A673 (cell line): Measurements from ENCODE around the gene TDRD9.

GRCh38 chr14:103255477-103255855 lies 78.6 kb upstream of the EIF5 start:
- PRO-cap = no peak

DNA sequence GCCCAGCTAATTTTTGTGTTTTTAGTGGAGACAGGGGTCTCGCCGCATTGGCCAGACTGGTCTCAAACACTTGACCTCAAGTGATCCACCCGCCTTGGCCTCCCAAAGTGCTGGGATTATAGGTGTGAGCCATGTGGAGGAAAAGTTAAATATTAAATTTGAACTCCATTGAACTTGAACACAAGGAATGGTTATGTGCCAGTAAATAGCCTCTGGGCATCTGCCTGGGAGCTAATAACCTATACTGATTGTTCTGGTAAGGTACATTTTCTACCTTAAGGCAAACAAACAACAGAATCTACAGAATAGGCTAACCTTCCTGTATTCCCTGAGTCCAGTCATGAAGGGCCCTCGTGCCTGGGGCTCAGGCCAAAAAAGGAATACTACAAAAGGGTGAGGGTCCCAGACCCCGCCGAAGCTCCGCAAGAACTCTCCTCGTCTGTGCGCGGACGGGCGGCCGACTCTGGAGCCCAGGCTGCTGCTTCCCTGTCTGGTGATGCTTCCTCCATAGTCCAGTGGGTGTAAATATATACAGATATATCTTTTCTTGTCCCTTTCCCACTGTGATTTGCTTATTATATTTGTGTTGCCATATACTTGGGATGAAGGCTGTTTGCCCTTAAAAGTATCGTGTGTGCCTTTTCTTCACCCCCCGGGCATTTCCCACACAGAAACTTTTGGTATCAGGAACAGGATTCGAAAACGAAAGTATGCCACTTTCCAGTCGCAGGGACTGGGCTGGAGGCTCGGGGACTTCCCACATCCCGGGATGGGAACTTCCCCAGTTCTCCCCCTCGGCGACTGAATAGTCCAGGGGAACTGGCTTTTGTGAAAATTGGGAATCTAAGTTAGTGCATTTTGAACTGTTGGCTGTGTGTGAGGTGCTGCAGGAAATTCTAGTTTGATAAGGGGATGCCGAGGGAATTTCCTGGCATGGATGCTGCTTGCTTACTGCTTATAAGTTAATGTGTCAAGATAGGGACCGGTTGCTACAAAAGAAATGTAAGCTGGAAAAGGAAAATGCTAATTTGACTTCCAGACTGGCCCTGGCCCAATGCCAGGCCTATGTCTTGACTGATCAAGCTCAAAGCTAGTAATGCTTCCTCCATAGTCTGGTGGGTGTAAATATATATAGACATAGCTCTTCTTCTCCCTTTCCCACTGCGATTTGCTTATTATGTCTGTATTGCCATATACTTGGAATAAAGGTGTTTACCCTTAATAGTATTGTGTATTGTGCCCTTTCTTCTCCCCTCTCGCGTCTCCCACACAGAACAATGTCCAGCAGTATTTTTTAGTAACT lies 73.6 kb upstream of the EIF5 start:
- PRO-cap = bidirectional peak, plus-strand start at position 723 of the sequence, minus-strand start at position 665 of the sequence; unidirectional peak, minus-strand start at position 1,098 of the sequence

DNA sequence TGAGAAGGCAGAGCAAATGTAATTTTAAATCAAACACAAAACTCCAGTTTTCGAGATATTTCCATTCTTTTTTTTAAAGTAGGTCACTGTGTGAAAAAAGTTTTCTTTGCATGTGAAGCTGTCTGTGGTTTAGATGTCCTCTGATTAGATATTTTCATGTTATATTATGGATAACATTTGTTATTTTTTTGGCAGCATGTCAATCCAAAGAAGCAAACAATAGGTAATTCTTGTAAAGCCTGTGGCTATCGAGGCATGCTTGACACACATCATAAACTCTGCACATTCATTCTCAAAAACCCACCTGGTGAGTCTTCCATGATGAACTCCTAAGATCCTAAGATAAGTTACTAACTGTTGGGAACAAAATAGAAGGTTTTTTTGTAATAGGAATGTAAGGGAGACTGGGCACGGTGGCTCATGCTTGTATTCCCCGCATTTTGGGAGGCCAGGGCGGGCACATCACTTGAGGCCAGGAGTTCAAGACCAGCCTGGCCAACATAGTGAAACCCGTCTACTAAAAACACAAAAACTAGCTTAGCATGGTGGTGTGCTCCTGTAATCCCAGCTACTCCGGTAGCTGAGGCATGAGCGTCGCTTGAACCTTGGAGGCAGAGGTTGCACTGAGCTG lies 3.0 kb downstream of the EIF5 start:
- PRO-cap = no peak

DNA sequence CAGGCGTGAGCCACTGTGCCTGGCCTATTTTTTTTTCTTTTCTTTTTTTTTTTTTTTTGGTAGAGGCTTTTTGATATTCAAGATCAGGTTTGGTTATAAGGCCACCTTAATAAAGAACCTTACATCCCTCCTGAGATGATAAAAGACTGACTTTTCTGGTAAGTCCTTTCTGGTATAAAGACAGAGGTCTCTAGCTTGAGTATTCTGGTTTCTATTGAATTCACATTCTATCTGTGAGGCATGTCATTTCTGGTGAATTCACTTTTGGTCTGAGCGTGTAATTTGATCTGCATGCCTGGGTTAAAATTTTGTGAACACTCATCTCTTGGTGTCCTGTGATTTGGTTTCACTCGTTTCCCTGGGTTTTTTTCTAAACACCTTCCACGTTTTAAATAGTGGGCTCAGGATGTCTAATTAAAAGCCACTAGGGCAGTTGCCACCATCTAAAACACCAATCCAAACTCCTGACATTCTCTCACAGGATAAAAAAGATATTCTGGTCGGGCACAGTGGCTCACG lies 12.2 kb downstream of the EIF5 start:
- PRO-cap = no peak

GRCh38 chr14:103395596-103396229 lies 10.5 kb downstream of the MARK3 start:
- PRO-cap = no peak

GRCh38 chr14:103488716-103489996 lies 33.5 kb downstream of the CKB start:
- PRO-cap = no peak

- PRO-cap = no peak
Measured at GRCh38 chr14:103503988-103504450, 18.6 kb downstream of the CKB start.

DNA sequence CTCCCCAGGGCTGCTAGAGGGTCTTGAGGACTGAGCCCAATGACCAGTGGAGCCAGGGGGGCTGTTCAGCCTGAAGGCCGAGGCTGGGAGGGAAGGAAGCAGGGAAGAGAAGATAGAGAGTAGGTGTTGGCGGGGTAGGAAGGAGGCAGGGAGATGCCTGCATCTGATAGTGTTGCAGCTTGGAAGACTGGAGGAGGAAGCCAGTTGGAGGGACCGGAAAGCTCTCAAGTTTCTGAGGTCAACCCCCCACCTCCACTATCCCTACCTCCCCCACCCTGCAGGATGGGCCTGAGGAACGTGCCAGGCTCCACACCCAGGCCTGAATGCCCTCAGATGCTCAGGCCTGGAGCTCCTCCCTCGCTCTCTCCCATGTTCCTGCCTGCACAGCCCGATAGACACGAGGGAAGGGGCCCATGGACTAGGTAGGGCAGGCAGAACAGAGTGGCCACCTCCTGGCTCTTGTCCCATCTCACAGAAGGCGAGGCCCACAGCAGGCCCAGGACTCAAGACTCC lies 3.5 kb downstream of the CKB start:
- PRO-cap = no peak

DNA sequence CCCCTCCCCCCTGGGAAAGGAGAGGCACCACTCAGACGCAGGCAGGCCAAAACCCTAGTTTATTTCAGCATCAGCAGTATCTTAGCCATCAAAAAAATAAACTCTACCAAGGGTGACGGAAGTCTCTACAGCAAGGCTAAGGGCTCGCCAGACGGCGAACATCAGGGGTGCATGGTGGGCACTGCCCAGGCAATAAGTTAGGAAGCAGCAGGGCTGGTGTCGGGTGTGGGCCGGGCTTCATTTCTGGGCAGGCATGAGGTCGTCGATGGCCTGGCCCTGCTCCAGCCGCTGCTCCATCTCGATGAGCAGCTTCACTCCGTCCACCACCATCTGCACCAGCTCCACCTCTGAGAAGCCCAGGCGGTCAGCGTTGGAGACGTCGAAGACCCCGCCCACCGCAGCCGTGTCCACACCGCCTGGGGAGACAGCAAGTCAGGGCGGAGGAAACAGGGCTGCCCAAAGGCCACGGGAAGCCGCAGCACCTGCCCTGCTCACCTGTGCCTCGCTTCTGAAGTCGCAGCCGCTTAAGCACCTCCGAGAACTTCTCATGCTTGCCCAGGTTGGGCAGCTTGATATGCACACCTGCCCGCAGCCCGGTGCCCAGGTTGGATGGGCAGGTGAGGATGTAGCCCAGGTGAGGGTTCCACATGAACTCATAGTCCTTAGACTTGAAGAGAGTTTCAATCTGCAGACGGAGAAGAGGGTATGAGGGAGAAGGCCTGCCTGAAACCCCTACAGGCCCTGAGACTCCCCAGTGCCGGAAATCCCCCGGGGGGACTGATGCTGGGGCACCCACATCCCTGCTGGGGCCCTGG lies 2.8 kb downstream of the CKB start:
- PRO-cap = no peak

GRCh38 chr14:103527155-103527770 lies 1.7 kb upstream of the TRMT61A start:
- PRO-cap = no peak

DNA sequence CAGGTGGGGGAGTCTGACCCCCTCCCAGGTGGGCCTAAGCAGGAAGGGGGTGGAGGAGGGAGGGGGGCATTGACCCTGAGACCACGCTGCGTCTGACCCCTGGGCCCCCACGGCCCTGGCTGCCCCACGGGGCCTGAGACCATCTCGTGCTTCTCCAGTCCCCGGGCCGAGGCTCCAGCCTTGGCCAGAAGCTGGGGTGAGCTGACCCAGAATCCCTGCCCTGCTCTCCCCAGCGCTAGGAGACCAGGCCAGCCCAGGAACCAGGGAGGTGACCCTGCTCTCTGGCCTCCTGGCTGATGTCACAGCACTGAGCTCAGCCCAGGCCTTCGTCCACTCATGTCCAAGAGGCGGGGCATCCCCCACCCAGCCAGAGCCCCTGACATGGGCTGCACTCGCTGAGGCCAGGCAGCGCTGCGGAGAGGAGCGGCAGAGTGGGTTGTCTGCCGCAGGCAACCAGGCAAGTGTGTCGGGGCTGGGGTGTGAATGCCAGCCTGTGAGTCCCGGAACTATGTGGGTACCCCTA lies 6.2 kb downstream of the TRMT61A start:
- PRO-cap = no peak

- PRO-cap = no peak
Measured at GRCh38 chr14:103551946-103553034, 10.2 kb downstream of the BAG5 start.

GRCh38 chr14:103561270-103561780 lies 1.1 kb downstream of the BAG5 start:
- PRO-cap = bidirectional peak, plus-strand start at chr14:103561630, minus-strand start at chr14:103561367

- PRO-cap = no peak
Measured at GRCh38 chr14:103663459-103664115, 34.6 kb downstream of the KLC1 start.

DNA sequence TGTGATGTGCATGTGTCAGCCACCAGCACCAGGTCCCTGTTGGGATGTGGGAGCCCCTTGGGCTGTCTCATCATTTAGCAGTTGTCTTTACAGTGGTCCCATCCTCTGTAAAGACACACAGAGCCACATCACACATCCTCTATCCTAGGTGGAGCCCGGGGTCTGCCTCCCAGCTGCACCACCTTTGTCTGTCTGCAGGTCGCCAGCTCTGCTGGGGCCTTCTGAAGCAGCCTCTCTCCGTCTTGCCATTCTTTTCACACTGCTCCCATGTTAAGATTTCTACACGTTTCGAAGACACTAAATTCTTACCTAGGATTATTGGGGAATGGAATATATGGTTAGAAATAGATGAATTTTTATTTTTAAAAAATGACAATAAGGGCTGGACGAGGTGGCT lies 31.7 kb downstream of the XRCC3 start:
- PRO-cap = no peak

GRCh38 chr14:103722906-103723734 lies 7.5 kb downstream of the ZFYVE21 start:
- PRO-cap = no peak

GRCh38 chr14:103742050-103742531 lies 26.5 kb downstream of the ZFYVE21 start:
- PRO-cap = no peak

DNA sequence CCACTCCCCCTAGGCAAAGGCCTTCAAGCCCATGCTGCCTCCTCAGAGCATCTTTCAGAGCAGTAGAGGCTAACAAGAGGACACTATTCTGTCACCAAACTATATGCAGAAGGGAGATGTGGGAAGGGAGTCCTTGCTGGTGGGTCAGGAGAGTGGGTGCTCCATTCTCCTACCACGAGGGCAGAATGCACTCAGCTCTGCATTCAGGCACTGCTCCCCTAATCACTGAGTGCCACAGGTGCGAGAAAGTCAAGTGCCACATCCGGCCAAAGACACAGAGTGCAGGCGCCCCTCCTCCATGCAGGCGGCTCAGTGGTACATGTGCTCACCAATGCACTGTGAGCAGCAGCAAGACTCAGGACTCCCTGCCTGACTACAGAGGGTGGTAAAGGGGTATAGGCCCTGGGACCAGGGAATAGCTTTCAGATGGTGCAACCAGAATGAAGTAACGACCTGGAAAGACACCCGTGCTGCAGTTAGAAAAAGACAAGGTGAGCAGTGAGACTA lies 32.9 kb downstream of the ZFYVE21 start:
- PRO-cap = no peak

- PRO-cap = no peak
Measured at GRCh38 chr14:103763597-103764158, 48.1 kb downstream of the ZFYVE21 start.

- PRO-cap = no peak
Measured at GRCh38 chr14:103928109-103928828, at the start of gene TDRD9. TSS of gene TDRD9 (plus strand) at chr14:103928456.